UCH-1 (cell line): ENCODE measurements around the gene B3GALT2.

- RRBS = no CpG with 5 or more reads among the region's 9 CpGs
Measured at GRCh38 chr1:186829171-186829507, 390 bp downstream of the PLA2G4A start.

DNA sequence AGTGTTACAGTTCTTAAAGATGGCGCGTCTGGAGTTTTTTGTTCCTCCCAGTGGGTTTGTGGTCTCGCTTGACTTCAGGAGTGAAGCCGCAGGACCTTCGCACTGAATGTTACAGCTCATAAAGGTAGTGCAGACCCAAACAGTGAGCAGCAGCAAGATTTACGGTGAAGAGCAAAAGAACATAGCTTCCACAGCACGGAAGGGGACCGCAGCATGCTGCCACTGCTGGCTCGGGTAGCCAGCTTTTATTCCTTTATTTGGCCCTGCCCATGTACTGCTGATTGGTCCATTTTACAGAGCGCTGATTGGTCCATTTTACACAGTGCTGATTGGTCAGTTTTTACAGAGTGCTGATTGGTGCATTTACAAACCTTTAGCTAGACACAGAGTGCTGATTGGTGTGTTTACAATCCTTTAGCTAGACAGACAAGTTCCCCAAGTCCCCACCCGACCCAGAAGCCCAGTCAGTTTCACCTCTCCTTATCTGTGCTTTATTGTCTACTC lies 177.8 kb downstream of the PLA2G4A start:
- RRBS = no CpG with 5 or more reads among the region's 11 CpGs

DNA sequence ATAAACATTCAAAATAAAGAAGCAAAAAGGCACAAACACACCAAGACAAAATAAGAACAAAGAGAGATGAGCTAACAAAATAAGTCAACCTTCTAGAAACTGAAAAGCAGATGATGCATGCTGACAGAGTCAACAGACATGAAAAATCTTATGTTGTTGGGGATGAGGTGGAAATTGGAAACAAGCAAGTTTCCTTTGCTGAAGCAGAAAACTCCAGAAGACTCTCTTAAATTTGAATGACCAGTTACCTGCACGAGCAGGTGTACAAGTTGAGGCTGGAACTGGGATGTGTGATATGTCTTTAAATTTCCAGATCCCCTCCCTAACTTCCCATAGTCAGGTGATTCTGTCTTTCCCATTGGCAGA lies 276.0 kb downstream of the PLA2G4A start:
- RRBS = no CpG with 5 or more reads among the region's 1 CpG

DNA sequence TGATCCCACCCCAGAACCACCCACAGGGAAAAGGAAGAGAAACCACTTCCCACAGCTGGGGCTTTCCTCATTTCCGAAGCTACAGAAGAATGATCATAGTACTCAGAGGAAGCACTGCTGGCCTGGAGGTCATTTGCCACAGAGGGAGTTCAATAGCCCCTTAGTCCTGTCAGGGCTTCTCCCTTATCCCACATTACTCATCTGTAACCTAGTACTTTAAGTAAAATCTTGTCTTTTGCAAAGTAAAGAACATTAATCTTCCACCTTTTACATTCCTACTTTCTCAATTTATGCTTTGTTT lies 63.1 kb upstream of the RGS1 start:
- RRBS = no CpG with 5 or more reads among the region's 1 CpG

- RRBS = no CpG with 5 or more reads among the region's 6 CpGs
Measured at GRCh38 chr1:192579090-192579735, 3.6 kb downstream of the RGS1 start.

DNA sequence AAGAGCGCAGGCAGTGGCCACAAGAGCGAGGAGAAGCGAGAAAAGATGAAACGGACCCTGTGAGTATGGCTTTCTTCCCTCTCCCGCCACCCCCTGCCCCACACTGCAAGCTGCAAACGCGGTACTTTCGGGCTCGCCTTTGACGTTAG lies 158 bp downstream of the RGS2 start:
- RRBS = no CpG with 5 or more reads among the region's 10 CpGs

- RRBS = no CpG with 5 or more reads among the region's 13 CpGs
Measured at GRCh38 chr1:193185904-193186921, at the start of gene B3GALT2. TSS of gene B3GALT2 (minus strand) at chr1:193186613.

GRCh38 chr1:193257104-193257961 lies 70.9 kb upstream of the B3GALT2 start:
- RRBS = no CpG with 5 or more reads among the region's 3 CpGs

DNA sequence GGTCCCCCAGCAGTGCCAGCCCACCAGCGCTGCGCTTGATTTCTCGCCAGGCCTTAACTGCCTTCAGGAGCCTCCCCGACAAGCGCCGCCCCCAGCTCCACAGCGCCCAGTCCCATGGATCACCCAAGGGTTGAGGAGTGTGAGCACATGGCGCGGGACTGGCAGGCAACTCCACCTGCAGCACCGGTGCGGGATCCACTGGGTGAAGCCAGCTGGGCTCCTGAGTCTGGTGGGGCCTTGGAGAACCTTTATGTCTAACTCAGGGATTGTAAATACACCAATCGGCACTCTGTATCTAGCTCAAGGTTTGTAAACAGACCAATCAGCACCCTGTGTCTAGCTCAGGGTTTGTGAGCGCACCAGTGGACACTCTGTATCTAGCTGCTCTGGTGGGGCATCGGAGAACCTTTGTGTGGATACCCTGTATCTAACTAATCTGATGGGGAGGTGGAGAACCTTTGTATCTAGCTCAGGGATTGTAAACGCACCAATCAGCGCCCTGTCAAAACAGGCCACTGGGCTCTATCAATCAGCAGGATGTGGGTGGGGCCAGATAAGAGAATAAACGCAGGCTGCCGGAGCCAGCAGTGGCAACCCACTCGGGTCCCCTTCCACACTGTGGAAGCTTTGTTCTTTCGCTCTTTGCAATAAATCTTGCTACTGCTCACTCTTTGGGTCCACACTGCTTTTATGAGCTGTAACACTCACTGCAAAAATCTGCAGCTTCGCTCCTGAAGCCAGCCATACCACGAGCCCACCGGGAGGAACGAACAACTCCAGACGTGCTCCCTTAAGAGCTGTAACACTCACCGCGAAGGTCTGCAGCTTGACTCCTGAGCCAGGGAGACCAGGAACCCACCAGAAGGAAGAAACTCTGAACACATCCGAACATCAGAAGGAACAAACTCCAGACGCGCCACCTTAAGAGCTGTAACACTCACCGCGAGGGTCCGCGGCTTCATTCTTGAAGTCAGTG lies 1673.1 kb upstream of the B3GALT2 start:
- RRBS = no CpG with 5 or more reads among the region's 34 CpGs

DNA sequence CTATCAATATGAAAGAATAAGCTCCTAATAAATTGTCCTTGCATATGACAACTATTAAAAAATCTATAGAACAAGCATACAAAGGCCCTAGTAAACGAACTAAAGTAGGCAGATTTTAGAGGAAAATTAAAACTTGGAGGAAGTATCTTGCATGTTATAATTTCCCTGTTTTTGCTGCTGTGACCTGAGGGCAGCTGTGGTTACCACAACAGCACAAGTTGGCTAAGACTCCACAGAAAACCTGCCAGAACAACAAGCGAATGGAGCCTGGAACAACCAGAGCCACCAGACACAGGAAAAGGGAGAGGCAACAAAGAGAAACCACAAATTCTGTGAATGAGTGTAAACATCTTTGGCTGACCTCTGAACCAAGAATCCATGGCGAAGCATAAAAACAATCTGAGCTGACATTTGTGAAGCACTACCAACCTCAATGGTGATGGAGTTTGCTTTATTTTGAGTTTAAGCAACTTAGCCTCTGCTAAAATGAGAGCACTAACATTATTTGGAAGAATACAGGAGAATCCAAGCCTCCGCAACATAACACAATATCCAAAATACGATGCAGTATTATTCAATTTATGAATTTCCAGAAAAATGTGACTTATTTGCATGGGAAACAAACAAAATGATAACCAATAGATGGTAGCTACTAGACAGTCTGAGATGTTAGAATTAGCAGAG lies 207.4 kb downstream of the KCNT2 start:
- RRBS = no CpG with 5 or more reads among the region's 5 CpGs

DNA sequence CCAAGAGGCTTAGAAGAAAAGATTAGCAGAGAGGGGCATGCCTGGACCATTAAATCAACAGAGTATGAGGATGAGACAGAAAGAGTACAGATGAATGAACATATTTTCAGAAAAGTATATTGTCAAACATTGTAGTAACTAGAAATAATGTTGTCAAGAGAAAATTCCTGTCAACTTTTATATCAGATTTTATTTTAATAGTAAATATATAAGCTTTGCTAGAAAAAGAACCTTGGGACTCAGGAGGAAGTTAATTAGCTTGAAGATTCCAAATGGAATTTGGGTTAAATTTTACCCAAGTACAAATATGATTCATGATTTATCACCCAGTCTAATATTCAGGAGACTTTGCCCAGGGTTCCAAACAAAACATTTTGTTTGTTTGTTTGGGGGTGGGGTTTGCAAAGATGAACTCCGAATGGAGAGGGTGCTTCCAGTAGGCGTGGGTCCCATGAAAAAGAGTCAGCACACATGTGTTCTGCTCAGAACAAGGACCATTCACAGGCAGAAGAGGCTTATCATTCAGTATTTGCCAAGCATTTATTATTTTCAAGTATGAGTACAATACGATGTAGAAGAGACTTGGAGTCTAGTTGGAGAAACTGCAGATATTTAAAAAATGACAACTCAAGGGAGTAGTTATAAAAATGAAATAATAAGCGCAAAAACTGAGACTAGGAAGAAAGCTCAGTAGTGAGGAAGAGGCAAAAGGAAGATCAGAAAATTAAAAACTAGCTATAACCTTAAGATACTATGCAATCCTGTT lies 23.5 kb downstream of the KCNT2 start:
- RRBS = no CpG with 5 or more reads among the region's 4 CpGs

- RRBS = no CpG with 5 or more reads among the region's 1 CpG
Measured at GRCh38 chr1:196685610-196686316, 33.9 kb downstream of the CFH start.

DNA sequence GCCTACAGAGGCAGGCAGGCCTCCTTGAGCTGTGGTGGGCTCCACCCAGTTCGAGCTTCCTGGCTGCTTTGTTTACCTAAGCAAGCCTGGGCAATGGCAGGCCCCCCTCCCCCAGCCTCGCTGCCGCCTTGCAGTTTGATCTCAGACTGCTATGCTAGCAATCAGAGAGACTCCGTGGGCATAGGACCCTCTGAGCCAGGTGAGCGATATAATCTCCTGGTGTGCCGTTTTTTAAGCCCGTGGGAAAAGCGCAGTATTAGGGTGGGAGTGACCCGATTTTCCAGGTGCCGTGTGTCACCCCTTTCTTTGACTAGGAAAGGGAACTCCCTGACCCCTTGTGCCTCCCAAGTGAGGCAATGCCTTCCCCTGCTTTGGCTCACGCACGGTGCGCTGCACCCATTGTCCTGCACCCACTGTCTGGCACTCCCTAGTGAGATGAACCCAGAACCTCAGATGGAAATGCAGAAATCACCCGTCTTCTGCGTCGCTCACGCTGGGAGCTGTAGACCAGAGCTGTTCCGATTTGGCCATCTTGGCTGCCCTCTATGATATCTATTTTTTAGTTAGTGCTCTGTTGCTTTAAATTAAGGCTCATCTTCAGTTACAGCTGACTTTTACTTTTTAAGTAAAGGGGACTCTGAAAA lies 11.9 kb downstream of the CFHR3 start:
- RRBS = no CpG with 5 or more reads among the region's 18 CpGs

DNA sequence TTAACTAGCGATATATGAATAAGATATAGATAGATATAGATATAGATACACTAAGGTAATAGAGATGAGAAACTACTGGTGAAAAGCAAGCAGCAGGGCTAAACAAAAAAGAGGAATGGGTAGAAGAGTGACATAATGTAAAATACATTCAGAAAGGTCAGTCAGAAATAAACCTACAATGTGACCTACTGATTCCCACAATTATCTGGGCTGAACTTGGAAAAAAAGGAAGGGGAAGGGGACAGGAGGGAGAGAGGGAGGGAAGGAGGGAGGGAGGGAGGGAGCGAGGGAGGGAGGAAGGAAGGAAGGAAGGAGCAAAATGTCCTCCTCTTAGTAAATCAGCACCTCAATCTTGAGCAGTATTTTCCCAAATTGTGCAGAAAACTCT lies 3.8 kb downstream of the ZBTB41 start:
- RRBS = no CpG with 5 or more reads among the region's 2 CpGs

DNA sequence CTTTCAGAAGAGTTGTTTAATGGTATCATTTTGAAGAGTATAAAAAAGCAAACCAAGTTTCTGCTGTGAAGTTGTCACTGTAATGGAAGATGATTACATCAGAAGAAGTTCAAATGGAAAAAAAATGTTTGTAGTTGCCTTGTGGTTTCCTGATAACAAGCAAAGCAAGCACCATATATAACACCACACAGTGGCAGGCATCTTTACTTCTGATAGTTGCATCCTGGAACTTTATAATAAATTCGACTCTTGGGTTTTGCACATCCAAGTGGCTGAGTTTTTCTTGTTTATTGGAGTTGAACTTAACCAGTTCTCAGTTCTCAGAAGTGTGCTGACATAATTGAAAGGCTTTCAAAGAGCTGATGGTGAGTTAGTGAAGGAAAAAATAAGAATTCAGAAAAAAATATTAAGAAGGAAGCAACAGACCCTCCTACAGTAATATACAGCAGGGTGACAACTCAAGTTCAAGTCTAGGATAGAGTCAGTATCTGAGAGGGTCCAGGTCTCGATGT lies 123.4 kb downstream of the CRB1 start:
- RRBS = no CpG with 5 or more reads among the region's 2 CpGs

DNA sequence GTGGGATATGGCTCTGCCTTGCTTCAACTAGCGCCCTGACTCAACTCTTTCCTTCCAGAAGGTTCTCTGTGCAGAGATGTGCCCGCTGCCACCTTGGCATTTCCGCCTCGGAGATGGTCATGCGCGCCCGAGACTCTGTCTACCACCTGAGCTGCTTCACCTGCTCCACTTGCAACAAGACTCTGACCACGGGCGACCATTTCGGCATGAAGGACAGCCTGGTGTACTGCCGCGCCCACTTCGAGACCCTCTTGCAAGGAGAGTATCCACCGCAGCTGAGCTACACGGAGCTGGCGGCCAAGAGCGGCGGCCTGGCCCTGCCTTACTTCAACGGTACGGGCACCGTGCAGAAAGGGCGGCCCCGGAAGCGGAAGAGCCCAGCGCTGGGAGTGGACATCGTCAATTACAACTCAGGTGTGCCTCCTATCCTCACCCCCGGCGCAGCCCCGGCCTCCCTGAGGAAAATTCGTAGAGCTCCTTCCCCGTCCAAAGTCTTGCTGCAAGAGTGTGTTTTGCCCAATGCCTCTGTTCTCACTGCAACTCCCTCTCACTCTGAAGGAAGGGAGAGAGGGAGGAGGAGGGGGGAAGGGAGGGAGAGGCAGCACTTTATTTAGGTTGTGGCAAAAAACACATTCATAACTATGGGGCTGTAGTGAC lies 4.2 kb downstream of the LHX9 start:
- RRBS = 75% methylated on average over 4 of the region's 31 CpGs

- RRBS = no CpG with 5 or more reads among the region's 2 CpGs
Measured at GRCh38 chr1:198162432-198163219, 5.8 kb downstream of the NEK7 start.

- RRBS = no CpG with 5 or more reads among the region's 5 CpGs
Measured at GRCh38 chr1:198234325-198235092, 77.7 kb downstream of the NEK7 start.

- RRBS = no CpG with 5 or more reads among the region's 5 CpGs
Measured at GRCh38 chr1:198253543-198254270, 96.9 kb downstream of the NEK7 start.